Suprapubic skin (tissue), 4 donors: ENCODE data around the genes STEAP1 and FAM133B.

DNA sequence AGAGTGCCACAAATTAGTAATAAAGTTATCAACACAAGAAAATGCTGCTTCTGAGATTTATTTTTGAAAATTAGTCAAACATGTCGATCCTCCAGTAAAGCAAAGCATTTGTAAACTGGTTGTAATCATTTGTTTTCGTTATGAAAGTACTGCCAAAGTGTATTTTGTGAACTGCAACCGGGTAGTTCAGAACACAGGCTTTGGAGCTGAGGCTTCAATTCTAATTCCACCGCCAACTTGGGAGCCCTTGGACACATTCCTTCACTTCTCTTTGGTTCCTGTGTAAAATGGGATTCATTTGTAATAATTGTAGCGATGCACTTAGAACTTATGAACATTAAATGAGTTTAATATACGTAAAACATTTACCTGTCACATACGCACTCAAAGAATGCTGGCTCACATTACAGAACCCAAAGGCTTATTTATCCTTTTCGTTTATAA lies 850 bp upstream of the DMTF1 start:
- PRO-cap: no peak
- RAMPAGE, long total RNA, 4 experiments: no peak in any of the 4 experiments

GRCh38 chr7:87179341-87179826 lies 27.1 kb downstream of the DMTF1 start:
- PRO-cap: no peak
- RAMPAGE, long total RNA, 4 experiments: no peak in any of the 4 experiments

DNA sequence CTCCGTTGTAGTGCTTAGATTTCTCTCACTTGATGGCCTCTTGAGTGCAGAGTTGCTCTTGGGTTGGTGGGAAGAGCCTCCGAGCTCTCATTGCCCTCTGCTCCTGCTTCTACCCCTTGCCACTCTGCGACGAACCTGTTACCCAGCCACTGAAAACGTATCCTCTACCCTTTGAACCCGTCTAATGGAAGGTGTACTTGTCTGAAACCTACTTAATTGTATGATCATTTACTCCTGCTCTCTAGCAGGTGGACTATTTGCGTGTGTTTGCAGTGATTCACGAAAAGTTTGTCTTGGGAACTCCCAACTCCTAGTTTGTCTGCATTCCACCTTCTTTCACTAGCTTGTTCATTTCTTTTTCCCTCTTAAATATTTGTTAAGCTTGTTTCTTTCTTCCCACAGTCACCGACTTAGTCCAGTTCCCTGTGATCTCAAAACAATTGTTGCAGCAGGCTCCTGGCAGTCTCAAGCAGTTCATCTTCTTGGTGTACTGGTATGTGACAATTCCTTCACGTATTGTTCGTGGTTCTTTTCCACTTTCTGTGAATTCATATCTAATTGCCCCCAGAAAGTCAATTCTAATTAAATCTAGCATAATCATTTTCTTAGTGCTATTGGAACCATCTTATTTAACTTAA lies 593 bp downstream of the CROT start:
- PRO-cap: no peak
- RAMPAGE, long total RNA, 4 experiments: no peak in any of the 4 experiments

DNA sequence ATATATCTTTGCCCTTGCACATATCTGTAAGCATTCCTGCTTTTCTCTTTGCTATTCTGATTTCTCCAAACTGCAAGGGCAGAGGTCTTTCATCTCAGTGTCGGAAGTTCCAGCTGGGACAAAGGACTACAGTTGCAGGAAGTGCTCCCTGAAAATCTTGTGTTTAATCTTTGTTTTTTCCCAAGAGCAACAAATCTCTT lies 22.1 kb upstream of the ABCB4 start:
- PRO-cap: no peak
- RAMPAGE, long total RNA, 4 experiments: no peak in any of the 4 experiments

- PRO-cap: no peak
- RAMPAGE, long total RNA, 4 experiments: no peak in any of the 4 experiments
These were observed 1.6 kb downstream of the STEAP4 start for GRCh38 chr7:88304991-88305547.

- PRO-cap: unidirectional peak, plus-strand start at chr7:90154469
- RAMPAGE, long total RNA, 4 experiments: start-site peak on the plus strand in 3 of 4 experiments, at chr7:90154436-90154495 at its widest, 25 to 52 reads per replicate
These were observed at the start of gene STEAP1 for GRCh38 chr7:90154036-90155060. Gene STEAP1 (plus strand): TSS chr7:90154469.

- PRO-cap: no peak
- RAMPAGE, long total RNA, 4 experiments: no peak in any of the 4 experiments
These were observed 2.0 kb upstream of the CFAP69 start for GRCh38 chr7:90242913-90243413.

GRCh38 chr7:90245558-90245986 lies 598 bp downstream of the CFAP69 start:
- PRO-cap: no peak
- RAMPAGE, long total RNA, 4 experiments: no peak in any of the 4 experiments

GRCh38 chr7:90266416-90267308 lies 21.7 kb downstream of the CFAP69 start:
- PRO-cap: no peak
- RAMPAGE, long total RNA, 4 experiments: no peak in any of the 4 experiments

DNA sequence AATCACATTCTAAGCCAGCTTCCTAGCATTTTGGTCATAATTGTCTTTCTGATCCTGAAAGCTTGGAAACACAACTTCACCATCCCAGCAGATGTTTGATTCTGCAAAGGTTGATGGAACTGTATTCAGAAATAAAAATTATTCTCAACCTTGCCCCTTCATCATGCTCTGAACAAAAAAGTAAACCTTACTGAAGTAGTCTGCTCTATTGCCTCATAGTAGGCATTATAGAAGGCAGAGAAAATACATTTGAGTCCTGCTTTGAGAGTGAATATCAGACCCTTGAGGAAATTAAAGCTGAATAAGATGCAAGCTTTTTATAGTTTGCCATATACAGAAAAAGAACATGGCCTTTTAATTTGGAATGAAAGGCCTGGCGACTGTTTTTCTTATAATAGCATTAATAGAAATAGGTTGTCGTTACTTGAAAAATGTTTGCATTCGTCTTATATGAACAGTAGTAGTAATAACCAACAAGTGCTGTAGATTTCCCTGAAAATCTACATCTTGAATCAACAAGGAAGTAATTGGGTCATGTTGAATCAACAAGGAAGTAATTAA lies 7.9 kb downstream of the CLDN12 start:
- PRO-cap: no peak
- RAMPAGE, long total RNA, 4 experiments: no peak in any of the 4 experiments

DNA sequence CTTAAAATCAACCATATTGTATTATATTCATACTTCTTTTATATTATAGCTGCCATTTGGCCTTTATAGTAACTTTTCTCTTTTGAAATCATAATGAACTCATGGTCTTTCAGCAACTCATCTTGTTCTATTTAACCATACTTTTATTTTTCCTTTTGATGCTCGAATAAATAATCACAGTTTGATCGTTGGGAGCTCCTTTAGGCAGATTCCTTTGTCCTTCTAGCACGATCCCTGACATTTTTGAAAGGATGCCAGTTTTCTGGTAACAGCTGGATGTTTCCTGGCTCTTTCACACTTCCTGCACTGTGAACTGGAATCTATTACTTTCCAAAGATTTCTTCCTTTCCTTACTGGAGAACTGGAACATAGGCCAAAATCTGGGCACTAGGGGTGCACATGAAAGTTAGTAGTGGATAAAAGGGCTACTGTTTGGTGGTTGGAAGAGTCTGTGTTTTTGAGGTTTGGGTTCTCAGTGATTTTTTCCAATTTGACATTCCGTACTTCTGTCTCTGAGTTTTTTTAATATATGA lies 125.2 kb downstream of the CDK14 start:
- PRO-cap: no peak
- RAMPAGE, long total RNA, 4 experiments: no peak in any of the 4 experiments

DNA sequence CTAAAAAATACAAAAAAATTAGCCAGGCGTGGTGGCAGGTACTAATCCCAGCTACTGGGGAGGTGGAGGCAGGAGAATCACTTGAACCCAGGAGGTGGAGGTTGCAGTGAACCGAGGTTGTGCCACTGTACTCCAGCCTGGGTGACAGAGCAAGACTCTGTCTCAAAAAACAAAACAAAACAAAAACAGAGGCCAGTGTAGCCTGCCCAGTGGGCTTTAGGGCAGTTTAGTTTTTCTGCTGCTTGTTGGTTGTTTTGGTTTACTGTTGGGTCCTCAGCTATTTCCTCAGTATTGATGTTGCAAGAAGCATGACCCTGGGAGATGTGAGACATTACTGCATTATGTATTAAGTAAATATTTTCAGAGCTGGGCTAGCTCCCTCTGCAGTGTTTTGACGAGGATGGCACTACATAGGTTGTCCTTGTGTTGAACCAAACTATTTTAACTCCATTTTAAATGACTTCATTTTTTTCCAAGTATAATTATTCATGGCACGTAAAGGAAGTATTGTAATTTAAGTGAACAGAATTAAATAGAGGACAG lies 4.8 kb downstream of the AKAP9 start:
- PRO-cap: no peak
- RAMPAGE, long total RNA, 4 experiments: no peak in any of the 4 experiments

DNA sequence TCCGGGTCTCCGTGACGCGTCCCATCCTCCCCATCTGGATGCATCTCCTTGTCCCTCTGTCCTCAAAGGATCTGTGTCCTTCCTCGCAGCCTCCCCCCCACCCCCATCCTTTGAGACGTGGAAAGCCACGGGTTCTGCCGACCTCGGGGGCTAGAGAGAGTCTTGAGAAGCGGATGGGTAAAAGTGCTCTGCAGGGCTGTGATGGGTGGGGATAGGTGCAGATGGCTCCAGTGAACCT lies 876 bp downstream of the ANKIB1 start:
- PRO-cap: no peak
- RAMPAGE, long total RNA, 4 experiments: no peak in any of the 4 experiments

- PRO-cap: no peak
- RAMPAGE, long total RNA, 4 experiments: no peak in any of the 4 experiments
These were observed 98.5 kb upstream of the GATAD1 start for GRCh38 chr7:92348374-92349551.

DNA sequence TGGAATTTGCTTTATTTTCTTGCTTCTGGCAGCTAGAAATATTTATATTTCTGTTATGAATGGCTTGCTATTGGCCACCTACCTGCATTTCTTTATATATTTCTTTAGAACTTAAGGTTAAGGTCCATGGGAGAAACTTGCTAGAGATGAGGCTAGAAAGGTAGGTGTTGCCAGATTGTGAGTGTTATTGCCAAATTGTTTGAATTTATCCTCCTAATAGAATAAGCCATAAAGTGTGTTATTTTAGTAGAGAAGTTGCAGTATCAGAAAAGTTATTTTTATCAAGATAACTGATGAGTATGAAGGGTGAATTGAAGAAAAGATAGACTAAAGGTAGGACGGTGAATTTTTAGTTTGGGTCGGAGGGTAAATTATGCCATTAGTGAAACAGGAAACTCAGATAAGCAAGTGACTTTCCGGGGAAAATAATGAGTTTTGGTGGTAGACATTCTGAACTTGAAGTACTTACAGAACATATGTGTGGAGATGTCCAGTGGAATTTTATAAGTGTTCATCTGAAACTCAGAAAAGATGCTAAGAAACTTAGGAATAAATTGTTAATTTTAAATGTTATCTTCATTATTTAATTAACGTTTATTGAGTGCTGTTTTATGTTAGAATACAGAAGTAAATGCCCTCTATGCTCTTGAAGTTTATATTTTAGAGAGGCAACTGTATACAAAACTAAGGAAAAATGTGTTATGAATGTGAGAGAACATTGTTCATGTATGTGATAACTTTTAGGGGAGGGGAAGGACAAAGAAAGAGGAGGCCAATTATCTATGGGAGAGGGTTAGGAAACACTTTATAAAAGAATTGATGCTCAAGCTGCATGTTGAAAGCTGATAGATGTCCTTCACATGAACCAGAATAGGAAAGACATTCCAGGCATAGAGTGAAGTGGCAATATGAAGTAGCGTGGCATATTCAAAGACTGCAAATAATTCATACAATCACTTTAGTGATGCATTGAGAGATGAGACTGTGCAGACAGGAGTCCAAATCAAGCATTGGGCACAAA lies 82.5 kb upstream of the GATAD1 start:
- PRO-cap: no peak
- RAMPAGE, long total RNA, 4 experiments: start-site peak on the plus strand in 1 of 4 experiments, centred at position 568 of the sequence, 15 reads per replicate

GRCh38 chr7:92532365-92532685 lies 3.7 kb downstream of the RBM48 start:
- PRO-cap: no peak
- RAMPAGE, long total RNA, 4 experiments: no peak in any of the 4 experiments

DNA sequence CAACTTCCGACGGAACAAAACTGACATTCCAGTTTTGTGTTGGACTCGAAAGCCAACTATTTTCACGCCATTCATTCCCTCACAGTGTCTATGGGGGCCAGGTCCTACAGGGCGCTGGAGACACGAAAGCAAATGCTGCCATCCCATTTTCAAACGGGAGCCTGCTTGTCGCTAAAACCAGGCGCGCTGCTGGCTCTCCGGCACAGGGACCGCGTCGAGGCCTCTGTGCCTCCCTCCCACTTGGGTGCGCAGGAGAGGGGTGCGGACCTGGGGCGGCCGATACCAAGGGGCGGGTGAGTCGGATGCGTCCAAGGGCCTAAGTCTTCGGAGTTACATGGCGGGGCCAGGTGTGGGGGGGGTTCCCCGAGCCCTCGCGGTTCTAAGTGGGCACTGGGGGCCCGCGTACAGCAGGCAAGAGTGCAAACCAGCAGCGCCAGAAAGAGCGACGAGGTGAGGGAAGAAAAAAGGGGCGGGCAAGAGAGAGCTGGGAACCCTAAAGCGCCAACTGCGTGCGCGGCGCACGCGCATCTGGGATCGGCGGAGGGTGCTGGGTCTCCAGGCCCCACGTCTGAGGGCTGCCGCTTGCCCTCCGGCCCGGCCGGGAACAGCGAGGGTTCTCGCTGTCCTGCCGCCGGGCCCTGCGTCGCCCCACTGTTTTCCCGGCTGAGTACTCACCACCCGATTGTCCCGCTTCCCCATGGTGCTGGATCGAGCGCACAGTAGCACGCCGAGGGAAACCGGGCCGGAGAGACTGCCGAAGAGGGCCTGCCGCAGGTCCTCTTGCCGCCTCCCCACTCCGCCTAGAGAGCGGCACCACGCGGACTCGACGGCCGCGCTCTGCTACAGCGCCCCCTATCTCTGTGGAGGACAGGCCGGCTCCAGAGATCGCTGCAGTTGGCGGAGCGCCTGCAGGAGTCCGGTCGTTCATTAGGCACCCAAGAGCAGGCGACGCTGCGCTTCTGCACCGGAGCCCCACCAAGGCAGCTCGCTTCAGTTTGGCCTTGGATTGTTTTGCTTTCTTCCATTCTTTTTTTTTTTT lies at the start of gene FAM133B:
Gene FAM133B, minus strand, starts transcription at position 798 of the 1,039 bp plus-strand sequence.
- PRO-cap: bidirectional peak, plus-strand start at position 531 of the sequence, minus-strand start at position 478 of the sequence; unidirectional peak, minus-strand start at position 802 of the sequence
- RAMPAGE, long total RNA, 4 experiments: start-site peak on the minus strand in 4 of 4 experiments, centred at positions 766 to 786 of the sequence, 224 to 296 reads per replicate

DNA sequence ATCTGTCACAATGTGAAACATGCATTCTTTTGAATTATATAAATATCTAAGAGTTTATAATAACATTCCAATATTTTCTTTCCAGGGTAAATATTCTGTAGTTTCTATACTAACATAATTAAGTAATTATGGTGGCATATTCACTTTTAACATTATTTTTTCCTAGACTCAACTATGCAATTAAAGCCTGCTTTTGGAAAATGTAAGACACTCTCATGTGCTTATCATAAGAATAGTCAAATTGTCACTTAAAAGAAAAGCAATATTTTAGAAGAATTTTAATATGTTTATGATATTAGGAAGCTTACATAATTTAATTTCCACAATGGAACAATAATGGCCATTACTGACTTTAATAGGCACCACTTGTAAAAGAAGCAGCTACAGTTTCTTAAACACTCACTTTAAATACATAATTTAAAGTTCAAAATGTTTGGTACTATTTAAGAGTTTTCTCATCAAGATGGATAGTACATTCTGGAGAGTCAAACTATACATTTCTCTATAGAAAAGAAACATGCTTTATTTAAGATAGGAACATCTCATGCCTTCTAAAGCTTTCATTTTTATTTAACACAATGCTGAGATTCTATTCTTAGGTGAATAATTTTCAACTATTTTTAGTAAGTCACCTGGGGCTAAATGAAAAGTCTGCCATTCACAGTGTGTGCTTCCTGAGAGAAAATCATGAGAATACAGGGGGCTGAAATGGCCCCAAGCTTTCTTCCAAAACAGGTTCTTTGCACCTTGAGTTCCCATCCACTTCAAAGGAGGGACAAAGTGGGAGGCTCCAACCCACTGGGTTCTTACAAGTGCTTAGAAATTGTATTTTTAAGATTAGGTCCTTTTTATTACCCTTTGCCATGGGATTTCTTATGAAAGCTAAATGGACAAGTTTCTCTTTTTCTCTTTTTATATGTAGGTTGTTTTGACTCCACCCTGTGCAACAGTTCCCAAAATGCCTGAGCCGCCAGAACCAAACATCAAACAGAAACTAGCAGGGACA lies 21.3 kb upstream of the FAM133B start:
- PRO-cap: no peak
- RAMPAGE, long total RNA, 4 experiments: no peak in any of the 4 experiments

DNA sequence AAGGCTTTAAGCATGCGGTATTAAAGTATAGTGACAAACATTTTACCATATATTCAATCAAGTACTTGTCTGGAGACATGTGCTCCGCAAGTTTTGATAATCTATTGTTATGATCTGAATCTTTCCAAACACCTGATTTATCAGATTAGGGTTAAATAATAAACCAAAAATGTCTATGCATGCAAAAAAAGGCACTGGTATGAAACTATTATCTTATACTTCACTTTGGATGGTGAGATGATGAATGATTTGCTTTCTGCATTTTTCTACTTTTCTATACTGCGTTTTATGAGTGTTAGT lies 37.7 kb upstream of the FAM133B start:
- PRO-cap: no peak
- RAMPAGE, long total RNA, 4 experiments: no peak in any of the 4 experiments

GRCh38 chr7:93044326-93044671 lies 73.5 kb downstream of the SAMD9 start:
- PRO-cap: no peak
- RAMPAGE, long total RNA, 4 experiments: no peak in any of the 4 experiments